Mucosa of descending colon (tissue), 1 donor: ENCODE data around the gene NEDD4.

GRCh38 chr15:55014910-55015251, 181.9 kb downstream of the RSL24D1 start:
- PRO-cap = no peak

GRCh38 chr15:55248828-55249493, 40.7 kb downstream of the RAB27A start:
- PRO-cap = no peak

DNA sequence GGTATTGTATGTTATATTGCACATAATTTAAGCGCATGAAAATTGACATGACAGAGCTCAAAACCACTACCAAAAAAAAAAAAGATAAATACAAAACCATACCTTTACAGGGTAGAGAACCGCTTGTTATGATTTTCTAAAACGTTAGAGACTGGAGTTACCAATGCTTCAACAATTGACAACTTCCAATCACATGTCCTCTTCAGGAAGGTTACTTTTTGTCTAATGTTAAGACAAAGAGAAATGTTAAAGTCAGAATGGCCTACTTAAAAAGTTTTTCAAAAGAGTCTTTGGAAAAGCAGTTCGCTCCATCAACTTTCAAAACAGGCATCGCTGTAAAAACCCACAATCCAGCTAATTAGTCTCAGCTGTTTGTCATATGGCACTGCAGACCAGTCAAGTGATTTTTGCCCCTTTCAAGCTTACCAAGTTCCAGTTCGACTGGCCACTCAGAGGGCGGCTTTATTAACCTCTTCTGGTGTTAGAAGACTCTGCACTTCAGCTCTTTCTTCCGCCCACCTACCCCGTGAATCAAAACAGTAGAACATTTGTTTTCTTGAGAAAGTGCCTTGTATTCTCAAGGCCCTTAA, 19.5 kb downstream of the RAB27A start:
- PRO-cap = no peak

DNA sequence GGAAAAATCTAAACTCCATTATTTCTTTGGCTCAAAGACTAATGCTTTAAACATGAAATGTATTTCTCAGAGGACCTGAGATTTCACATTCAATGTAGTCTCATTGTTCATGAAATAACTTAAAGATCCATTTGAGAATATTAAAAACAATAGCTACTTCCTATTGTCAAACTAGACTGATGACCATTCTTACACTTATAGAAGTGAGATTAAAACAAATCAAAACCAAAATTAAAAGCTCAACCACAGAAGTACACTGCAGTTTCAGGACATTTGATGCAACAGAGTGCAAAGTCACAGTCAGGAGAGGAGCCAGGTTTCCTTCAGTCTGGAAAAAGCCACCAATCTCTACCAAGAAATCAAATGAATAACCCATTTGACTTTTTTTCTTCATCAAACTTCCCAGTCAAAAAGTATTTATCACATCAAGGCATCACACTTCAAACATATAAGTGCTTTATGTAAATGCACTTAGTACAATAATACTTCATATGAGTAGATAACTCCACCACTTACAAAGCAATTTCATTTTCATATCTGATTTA, 5.4 kb downstream of the CCPG1 start:
- PRO-cap = no peak

- PRO-cap = no peak
Observed at GRCh38 chr15:55407391-55407802, 762 bp downstream of the CCPG1 start.

- PRO-cap = no peak
Observed at GRCh38 chr15:55514304-55514864, 6.3 kb upstream of the DNAAF4 start.

DNA sequence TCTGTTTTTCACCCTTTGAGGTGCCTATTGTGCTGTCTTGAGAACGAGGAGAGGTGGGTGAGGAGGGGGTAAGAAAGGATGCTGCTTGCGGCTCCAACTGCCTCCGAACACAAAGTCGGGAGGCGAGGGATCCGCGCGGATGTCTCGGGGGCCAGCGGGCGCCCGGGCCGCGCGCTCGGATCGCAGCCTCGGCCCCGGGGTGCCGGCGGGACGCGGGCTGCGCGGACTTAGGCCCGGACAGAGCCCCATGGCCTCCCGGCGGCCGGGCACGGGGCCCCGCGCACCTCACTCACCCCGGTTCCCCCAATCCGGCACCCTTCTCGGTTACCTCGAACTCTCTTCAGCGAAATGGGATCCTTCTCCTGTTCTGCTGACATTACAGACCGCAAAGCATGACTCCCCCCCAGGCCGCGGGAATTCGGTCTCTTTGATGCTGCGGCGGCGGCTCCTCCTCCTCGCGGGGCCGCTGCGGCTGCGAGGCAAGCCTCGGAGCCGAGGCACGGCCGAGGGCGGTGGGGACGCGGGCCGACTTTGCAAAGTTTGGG, 566 bp downstream of the PYGO1 start:
- PRO-cap = no peak

DNA sequence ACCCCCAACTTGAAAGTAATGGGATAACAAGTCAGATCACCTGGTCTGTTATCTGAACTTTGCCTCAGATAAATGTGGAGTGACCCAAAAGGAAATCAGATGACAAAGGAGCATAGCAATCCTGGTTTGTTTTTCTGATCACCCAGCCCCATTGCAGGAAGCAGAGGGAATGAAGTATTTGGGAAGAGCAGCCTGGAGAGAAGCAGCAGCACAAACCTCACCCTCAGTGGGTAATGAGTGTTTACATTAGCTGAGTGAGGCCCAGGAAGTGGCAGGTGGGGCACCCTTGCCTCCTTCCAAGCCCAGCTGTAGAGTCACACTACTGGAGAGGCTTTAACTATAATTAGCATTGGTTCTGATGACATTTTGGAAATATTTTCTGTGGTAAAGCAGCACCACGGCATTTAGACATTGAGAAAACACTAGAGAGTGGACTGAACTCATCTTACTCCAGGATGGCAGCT, 48.9 kb upstream of the PRTG start:
- PRO-cap = no peak

- PRO-cap = no peak
Observed at GRCh38 chr15:55799700-55800225, 56.8 kb upstream of the PRTG start.

DNA sequence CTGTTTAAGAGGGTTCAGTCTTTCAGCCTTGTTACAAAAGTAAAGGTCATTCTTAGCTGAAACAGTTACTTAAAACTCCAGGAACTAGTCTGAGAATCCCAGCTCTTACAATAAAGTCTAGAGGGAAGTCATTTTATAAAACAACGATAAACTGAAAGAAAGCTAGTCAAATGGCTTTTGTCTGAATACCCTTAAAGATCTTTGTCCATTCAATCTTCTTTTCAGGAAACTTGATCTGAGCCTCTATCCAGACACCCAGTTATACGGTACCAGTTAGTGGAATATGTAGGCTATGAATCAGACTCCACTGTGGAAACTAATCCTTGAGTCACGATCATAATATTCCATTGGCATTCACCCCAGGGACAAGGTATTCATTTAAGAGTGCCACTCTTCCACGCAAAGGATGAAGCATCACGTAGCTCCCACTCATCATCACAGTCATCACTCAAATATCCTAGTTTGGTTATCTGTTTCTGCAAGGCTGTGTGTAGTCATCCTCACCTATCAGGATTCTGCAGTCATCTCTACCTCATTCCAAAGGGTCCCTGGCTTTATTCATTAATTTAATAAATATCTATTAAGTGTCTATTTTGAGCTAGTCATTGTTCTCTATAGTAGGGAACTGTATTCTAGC, 85.7 kb downstream of the NEDD4 start:
- PRO-cap = no peak

- PRO-cap = bidirectional peak, plus-strand start at chr15:55993712, minus-strand start at chr15:55993610
Observed at GRCh38 chr15:55993477-55994571, at the start of gene NEDD4. NEDD4 (minus strand) TSS chr15:55993612.

- PRO-cap = no peak
Observed at GRCh38 chr15:56089318-56090243, 96.2 kb upstream of the NEDD4 start.

- PRO-cap = no peak
Observed at GRCh38 chr15:56444209-56444717, 20.7 kb downstream of the MNS1 start.

GRCh38 chr15:56719169-56719597, 14.1 kb downstream of the ZNF280D start:
- PRO-cap = no peak

GRCh38 chr15:56780237-56780693, 47.0 kb upstream of the ZNF280D start:
- PRO-cap = no peak

- PRO-cap = no peak
Observed at GRCh38 chr15:56812073-56812571, 78.8 kb upstream of the ZNF280D start.

GRCh38 chr15:57435262-57435661, 59.0 kb downstream of the CGNL1 start:
- PRO-cap = unidirectional peak, plus-strand start at chr15:57435422

DNA sequence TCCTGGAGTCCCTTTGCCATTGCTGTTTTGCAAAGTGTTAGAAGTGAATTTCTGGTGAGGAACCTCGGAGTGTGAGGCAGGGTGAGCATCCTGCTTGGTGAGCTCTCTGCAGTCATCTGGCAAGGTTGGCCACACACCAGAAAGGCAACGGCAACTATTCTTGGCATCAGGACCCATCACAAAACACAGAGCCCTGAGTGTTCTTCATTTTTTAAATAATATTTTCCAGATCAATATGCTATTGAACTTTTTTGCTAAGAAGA, 60.7 kb downstream of the CGNL1 start:
- PRO-cap = no peak

- PRO-cap = no peak
Observed at GRCh38 chr15:57476726-57477089, 100.4 kb downstream of the CGNL1 start.

GRCh38 chr15:57524250-57524779, 67.4 kb upstream of the MYZAP start:
- PRO-cap = no peak